ENCODE measurements around the gene MTMR10.

- RRBS: 3% methylated on average over 13 of the region's 55 CpGs
Measured at GRCh38 chr15:28886312-28886744, 554 bp downstream of the APBA2 start.

- RRBS: no CpG with 5 or more reads among the region's 9 CpGs
Measured at GRCh38 chr15:28973991-28974670, 88.4 kb downstream of the APBA2 start.

GRCh38 chr15:28992944-28993969 lies 107.5 kb downstream of the APBA2 start:
- RRBS: 92% methylated on average over 3 of the region's 19 CpGs

DNA sequence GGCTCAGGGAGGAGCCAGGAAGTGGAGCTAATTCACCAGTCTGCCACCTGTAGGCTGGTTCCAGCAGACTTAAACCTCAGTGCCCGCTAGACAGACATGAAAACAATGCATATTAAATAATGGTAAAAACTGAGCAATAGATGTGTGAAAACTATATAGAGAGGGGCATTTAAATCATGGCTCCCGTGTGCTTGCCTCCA lies 1.9 kb downstream of the ENTREP2 start:
- RRBS: no CpG with 5 or more reads among the region's 2 CpGs

- RRBS: no CpG with 5 or more reads among the region's 84 CpGs
Measured at GRCh38 chr15:30103427-30104337, 20.9 kb downstream of the GOLGA8J start.

DNA sequence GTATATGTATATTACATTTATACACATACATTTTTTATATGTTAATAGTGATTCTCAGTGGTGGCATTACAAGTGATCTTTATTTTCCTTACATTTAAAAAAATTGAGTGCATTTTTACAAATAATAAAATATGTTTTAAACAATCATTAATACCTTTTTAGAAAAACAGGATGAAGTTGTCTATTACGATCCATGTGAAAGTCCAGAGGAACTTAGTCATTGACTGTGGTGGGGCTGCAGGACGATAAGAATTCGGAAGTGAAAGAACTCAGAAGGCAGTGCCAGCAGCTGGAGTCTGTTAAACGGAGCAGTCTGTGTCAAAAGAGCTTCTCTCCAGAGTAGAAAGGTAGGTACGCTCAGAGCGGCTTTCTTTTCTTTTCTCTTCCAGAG lies 67.5 kb upstream of the GOLGA8Q start:
- RRBS: no CpG with 5 or more reads among the region's 6 CpGs

- RRBS: no CpG with 5 or more reads among the region's 8 CpGs
Measured at GRCh38 chr15:30828262-30828719, 75.4 kb upstream of the FAN1 start.

DNA sequence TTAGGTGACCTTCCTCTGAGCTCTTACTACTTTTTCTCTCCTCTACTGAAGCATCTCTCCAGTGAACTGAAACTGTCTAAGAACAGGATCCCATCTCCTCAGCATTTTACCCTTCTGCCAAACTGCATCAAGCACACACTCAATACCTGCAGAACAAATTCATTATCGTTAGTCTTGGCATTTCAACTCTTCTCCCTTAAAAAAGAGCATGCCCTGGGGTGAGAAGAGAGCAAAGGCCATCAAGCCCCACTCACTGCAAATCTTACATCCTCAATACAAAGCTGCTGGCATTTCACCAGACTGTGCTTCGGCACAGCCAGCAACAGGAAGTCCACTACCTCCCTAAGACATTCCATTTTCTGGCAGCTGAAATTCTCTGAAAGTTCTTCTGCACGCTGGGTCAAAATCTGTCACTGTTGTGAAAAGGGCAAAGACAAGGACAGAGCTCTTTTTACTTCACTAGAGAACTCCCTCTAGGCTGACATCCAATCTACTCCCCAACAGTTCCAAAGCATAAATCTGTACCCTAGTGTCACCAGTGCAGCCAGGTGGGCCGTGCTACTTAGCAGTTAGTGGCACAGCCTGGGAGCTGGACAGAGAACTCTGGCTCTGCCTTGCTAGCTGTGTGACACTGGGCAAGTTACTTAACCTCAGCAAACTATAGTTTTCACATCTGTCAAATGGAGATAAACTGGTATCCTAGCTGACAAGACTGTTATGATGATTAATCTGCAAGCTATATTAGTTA lies 6.3 kb downstream of the MTMR10 start:
- RRBS: no CpG with 5 or more reads among the region's 4 CpGs

- RRBS: 3% methylated on average over 42 of the region's 101 CpGs
Measured at GRCh38 chr15:30990905-30991916, at the start of gene MTMR10. TSS of gene MTMR10 (minus strand) at chr15:30991628.

GRCh38 chr15:30992519-30992885 lies 1.1 kb upstream of the MTMR10 start:
- RRBS: no CpG with 5 or more reads among the region's 6 CpGs

- RRBS: no CpG with 5 or more reads among the region's 9 CpGs
Measured at GRCh38 chr15:31157622-31158034, 56.1 kb upstream of the TRPM1 start.

DNA sequence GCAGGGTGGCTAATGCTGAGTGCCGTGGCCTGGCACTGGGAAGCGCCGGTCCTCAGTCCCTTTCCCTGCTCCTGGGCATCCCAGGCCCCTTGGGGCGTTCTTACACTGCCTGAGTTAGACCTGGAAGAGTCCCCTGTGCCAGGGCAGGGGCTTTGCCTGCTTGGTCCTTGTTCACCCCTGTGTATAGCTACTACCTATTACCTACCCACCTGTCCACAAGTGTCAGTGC lies 110.0 kb upstream of the KLF13 start:
- RRBS: no CpG with 5 or more reads among the region's 4 CpGs

DNA sequence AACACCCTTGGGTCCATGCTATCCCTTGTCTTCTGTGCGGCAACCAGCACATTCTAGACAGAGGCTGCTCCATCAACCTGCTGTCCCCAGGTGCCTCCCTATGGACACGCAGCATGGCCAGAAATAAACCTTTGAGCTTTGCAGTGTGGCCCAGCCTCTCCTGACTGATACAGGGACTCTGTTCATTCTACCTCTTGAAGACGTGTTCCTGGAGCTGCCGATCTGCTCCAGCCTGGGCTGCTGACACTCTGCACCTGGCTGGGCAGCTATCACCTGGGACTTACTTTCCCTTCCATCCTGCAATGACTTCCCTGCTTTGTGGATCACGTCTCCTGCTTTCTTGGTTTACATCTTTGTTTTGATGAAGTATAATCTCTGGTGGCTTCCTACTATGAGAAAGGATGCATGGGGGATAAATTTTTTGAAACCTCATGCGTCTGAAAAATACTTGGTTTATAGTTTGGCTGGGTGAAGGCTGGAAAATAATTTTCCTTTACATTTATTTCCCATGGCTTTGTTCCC lies 4.0 kb upstream of the KLF13 start:
- RRBS: no CpG with 5 or more reads among the region's 6 CpGs

DNA sequence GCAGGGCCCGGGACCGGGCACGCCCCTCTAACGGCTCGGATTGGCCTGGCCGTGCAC lies 259 bp upstream of the KLF13 start:
- RRBS: 5% methylated on average over 6 of the region's 6 CpGs

GRCh38 chr15:31327743-31328818 lies 1.4 kb downstream of the KLF13 start:
- RRBS: 3% methylated on average over 56 of the region's 131 CpGs

DNA sequence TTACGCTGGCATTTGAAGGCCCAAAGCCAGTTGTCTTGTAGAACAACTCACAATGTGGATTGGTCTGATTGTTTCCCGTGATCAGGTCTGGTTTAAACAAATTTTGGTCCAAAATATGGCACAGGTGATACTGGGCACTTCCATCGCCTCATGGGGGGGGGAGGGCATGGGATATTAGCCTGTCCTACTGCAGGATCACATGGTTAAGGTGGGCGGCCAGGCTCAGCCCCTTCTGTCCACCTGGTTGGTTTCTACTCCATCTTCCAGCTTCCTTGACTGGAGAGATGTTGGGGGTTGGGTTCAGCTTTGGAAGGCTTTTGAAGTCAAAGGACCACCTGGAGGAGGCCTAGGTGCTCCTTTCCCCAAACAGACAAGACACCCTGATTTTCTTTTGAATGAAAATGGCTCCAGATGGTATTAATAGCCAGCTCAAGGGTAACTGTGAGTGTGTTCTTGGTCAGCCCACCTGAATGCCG lies 7.2 kb downstream of the KLF13 start:
- RRBS: no CpG with 5 or more reads among the region's 5 CpGs

GRCh38 chr15:31338321-31338890 lies 11.8 kb downstream of the KLF13 start:
- RRBS: no CpG with 5 or more reads among the region's 9 CpGs

DNA sequence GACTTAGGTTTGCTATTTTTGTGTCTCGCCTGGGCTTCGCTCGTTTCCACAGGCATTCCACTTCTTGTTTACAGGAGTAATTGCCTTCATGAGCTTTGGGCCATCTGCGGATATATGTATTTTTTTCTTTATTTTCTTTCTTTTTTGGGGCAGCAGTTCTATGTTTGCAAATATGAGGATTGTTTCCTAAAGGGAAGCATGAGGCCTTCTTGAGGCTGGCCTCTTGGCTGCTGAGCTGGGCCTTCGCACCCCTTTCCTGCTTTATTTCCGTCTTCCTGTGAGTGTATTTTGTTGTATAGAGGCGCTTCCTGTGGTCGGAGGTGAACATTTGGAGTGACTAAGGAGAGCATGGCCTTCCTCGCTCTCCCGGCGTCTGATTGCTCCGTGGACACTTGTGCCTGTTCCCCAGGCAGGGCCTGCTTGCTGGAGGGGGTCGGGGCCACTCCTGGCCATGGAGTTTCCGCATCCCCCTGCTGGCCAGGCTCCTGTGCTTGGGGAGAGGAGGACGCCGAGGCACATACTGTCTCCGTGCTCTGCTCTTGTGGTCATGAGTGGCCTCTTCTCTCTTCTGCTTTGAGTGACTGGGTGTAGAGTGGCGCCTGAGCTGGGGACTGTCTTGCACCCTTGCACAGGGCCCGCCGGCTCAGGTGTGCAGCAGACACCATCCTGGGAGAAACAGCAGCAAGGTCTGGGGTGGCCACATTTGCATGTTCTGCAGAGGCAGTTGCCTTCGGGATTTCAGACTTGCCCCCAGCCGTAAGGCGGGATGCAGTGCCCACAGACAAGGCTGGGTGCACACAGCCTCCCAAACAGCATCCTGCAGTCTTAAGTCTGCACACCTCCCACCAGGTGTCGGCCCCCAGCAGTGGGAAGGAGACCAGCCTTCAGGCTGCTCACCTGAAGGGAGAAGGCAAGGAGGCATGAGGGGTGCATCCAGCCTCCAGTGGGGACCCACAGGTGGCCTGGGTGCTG lies 16.2 kb downstream of the KLF13 start:
- RRBS: no CpG with 5 or more reads among the region's 24 CpGs

GRCh38 chr15:31362719-31363249 lies 36.1 kb downstream of the KLF13 start:
- RRBS: no CpG with 5 or more reads among the region's 7 CpGs

DNA sequence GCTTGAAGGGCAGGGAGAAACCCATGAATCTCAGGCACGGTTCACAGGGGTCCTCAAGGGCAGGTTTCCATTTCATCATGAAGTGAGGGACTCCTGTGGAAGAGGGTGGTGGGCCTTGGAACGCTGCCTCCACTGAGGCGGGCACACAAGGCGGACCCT lies 48.4 kb downstream of the KLF13 start:
- RRBS: no CpG with 5 or more reads among the region's 4 CpGs

All from islet of Langerhans (tissue), 1 donor.